Astrocyte (in vitro differentiated cells and primary cell): ENCODE measurements around a stretch of chr9.

DNA sequence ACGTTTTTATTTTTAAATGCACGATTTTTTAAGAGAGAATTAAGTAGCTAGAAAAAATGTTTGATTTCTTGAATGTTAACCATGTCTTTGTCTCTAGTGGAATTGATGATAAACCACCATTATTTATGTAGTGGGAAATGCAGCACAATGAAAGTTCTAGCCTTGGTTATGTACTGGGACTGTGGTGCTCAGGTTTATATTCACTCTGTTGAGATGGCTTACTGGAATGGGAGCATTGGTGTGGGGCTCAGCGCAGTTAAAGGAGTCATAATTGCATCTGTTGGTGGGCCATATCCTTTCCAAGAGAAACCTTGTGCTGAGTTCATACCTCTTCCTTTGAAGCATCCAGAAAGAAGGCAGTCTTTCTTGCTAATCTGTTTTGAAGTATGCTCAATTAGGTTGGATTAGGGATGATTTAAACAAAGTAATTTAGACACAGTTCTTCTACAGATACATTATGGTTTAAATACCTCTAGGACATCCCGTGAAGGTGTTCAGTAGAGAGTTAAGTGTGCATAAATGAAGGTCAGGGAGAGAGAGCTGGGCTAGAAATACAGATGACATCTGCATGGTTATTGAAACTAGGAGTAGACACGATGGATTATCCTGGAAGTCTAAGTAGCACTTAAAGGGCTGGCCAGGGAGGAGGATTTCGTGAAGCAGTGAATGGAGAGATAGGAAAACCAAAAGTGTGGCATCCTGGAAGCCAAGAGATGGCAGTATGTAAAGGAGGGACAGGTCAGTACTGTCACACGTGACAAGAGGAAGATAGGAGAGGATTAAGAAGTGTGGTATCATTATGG, 11.3 kb downstream of the RAD23B start:
- PRO-cap: no peak
- RRBS, 2 experiments: no CpG with 5 or more reads among the region's 7 CpGs

- PRO-cap: no peak
- RRBS, 2 experiments: no CpG with 5 or more reads among the region's 1 CpG
Measured at GRCh38 chr9:107300792-107301044, 17.6 kb downstream of the RAD23B start.

DNA sequence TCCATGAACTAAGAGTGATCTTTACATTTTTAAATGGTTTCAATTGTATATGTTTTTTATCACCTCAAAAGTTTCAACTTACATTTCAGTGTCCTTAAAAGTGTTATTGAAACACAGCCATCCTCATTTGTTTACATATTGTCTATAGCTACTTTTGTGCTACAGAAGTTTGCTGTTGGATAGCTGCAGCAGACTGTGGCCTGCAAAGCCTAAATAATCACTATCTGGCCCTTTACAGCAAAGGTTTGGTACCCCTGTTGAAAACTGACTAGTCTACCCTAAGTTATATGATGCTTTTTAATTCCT, 49.5 kb downstream of the RAD23B start:
- PRO-cap: no peak

GRCh38 chr9:107480526-107480793, 9.1 kb downstream of the KLF4 start:
- PRO-cap: no peak
- RRBS, 2 experiments: no CpG with 5 or more reads among the region's 7 CpGs

GRCh38 chr9:107487879-107488256, 1.7 kb downstream of the KLF4 start:
- PRO-cap: no peak
- RRBS, 2 experiments: 3 to 6% methylated on average over 9 to 23 of the region's 42 CpGs

GRCh38 chr9:107488666-107489640, 616 bp downstream of the KLF4 start:
- PRO-cap: no peak
- RRBS, 2 experiments: 1 to 2% methylated on average over 39 to 45 of the region's 97 CpGs

- PRO-cap: no peak
- RRBS, 2 experiments: 3 to 17% methylated on average over 5 of the region's 8 CpGs
Measured at GRCh38 chr9:107489641-107489707, 95 bp downstream of the KLF4 start.

DNA sequence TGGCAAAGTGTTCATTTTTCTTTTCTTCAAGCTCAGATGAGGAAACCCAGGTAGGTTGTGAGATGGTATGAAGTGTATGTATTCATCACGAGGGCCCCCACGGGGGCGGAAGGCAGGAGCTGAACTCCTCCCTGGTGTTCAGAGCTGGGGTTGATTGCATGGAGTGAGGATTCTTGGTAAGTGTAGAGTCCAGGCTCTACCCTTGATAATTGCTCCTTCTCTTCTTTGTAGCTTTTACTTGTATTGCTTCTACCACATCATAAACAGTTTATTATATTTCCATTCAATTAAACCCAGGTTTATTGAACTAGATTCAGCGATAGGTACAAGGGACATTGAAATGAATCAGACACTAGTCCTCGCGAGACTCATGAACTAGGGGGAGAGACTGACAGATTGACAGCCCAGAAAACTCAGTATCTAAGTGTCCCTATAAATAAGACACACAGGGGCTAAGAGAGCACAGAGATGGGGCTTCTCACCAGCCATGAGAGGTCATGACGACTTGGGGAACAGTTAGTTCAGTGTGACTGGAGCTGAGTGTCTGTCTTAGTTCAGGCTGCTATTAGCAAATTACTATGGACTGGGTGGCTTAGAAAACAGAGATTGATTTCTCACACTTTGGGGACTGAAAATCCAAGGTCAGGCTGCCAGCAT, 116.8 kb upstream of the KLF4 start:
- PRO-cap: no peak
- RRBS, 2 experiments: no CpG with 5 or more reads among the region's 7 CpGs

- PRO-cap: no peak
- RRBS, 2 experiments: no CpG with 5 or more reads among the region's 5 CpGs
Measured at GRCh38 chr9:107632025-107632355, 142.4 kb upstream of the KLF4 start.

DNA sequence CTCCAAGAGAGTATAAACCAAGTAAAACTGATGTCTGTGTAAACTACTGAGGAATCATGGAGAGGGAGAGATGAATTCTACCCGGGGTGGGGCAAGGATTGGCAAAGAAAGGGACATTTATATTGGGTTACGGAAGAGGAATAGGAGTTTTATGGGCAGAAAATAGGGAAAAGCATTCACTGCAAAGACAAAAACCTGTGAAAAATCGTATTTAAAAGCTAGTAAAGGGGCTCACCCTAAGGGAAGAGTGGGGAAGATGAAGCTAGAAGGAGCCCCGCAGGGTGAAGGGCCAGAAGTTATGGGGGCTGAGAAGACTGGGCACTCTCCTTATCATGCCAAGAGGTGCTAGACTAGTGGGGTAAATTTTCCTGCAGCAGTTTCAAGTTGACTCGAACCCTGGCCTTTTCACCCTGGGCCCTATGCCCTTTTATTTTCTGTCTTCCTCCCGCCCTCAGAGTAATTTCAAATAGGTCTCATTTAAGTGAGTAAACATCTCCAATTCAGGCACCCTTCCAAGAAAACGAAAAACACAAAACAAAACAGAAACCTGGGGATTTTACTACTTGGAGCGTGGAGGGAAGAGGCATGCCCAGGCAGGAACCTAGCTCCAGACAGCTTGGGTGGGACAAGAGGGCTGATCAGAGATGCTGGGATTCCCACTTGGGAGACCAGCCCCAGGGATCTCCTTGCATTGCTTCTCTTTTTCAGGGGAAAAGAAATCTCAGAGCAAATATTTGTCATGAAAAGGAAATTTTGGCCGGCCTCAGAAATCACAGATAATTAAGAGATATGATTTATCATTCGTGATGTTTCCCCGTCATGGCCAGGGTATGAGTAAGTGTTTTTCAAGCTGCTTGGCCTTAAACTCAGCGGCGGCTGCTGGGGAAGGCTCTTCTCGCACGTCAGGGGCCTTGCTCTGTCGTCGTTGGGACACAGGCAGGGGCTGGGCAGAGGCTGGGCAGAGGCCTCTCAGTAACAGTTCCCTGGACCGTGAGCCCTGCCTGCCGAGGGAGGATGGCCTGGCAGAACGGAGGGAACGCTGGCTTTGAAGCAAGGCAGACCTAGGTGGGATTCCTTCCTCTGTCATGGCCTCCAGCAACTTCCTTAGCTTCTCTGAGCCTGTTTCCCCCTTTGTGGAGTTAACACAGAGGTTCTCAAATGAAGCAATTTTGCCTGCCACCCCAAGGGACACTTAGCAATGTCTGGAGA, 248.5 kb upstream of the KLF4 start:
- PRO-cap: no peak
- RRBS, 2 experiments: no CpG with 5 or more reads among the region's 21 CpGs

DNA sequence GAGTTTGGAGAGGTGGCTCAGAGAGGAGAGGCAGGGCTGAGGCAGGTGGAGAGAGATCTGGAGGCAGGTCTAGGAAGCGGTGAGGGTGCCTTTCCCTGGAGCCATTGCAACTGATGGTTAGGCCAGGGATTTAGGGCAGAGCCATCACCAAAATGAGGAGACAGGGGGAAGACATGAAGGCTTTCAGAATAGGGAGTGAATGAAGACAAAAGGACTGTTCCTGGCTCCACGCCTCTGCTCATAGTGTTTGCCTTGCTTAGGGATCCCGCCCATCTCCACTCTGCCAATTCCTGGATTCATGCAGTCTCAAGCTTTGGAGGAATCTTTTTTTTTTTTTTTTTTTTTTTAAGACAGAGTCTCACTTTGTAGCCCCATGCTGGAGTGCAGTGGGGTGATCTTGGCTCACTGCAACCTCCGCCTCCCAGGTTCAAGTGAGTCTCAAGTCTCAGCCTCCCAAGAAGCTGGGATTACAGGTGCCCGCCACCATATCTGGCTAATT, 251.0 kb upstream of the KLF4 start:
- PRO-cap: no peak
- RRBS, 2 experiments: no CpG with 5 or more reads among the region's 5 CpGs

GRCh38 chr9:108156368-108156990, 666.9 kb upstream of the KLF4 start:
- PRO-cap: no peak
- RRBS, 2 experiments: no CpG with 5 or more reads among the region's 5 CpGs

DNA sequence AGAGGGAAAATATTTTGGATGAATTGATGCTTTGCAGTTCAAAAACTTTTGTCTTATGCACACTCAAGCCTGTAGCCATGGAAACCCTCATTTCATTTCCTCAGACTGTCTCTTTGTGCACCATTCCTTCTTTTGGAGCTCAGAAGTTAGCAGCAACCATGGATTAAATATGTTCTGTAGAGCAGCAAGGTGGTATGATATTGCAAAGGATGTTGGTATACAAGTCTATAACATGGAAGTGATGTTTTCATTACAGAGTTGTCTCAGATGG, 145.7 kb downstream of the ACTL7B start:
- PRO-cap: no peak

GRCh38 chr9:108919390-108920139, 14.4 kb downstream of the ELP1 start:
- PRO-cap: no peak
- RRBS, 2 experiments: no CpG with 5 or more reads among the region's 8 CpGs

GRCh38 chr9:109257992-109258652, 62.7 kb downstream of the EPB41L4B start:
- PRO-cap: no peak
- RRBS, 2 experiments: no CpG with 5 or more reads among the region's 8 CpGs

- PRO-cap: no peak
- RRBS, 2 experiments: 44% methylated on average over 3 of the region's 7 CpGs
Measured at GRCh38 chr9:109475405-109475956, 22.6 kb downstream of the PTPN3 start.

GRCh38 chr9:109477443-109478266, 20.5 kb downstream of the PTPN3 start:
- PRO-cap: no peak
- RRBS, 2 experiments: 78% methylated on average over 2 of the region's 13 CpGs; no CpG with 5 or more reads in 1 of the 2 experiments

- PRO-cap: no peak
- RRBS, 2 experiments: no CpG with 5 or more reads among the region's 3 CpGs
Measured at GRCh38 chr9:109790845-109791294, 10.9 kb downstream of the PALM2AKAP2 start.

GRCh38 chr9:109797517-109798004, 17.6 kb downstream of the PALM2AKAP2 start:
- PRO-cap: no peak
- RRBS, 2 experiments: no CpG with 5 or more reads among the region's 5 CpGs

- PRO-cap: no peak
- RRBS, 2 experiments: no CpG with 5 or more reads among the region's 3 CpGs
Measured at GRCh38 chr9:109887102-109887529, 107.1 kb downstream of the PALM2AKAP2 start.